Urinary bladder (tissue), 3 donors: Measurements from ENCODE around the genes FIBIN, LGR4 and METTL15.

DNA sequence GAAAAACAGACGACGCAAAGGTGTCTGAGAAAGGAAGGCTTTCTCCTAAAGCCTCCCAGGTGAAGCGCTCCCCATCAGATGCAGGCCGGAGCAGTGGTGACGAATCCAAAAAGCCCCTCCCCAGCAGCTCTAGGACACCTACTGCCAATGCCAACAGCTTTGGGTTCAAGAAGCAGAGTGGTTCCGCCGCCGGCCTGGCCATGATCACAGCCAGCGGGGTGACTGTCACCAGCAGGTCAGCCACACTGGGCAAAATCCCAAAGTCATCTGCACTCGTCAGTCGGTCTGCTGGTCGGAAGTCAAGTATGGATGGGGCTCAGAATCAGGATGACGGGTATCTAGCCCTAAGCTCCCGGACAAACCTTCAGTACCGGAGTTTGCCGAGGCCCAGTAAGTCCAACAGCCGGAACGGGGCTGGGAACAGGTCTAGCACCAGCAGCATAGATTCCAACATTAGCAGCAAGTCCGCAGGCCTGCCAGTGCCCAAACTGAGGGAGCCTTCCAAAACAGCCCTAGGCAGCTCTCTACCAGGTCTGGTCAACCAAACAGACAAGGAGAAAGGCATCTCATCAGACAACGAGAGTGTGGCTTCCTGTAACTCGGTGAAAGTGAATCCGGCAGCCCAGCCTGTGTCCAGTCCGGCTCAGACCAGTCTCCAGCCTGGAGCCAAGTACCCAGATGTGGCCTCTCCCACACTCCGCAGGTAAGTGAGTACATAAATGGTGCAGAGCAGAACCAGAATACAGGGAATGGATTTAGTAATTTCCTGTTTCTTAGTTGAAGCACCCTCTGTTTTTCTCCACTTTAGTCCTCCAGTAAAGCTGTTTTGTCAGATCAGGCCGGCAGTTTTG, 115.1 kb downstream of the DBX1 start:
- PRO-cap: no peak
- RAMPAGE, long total RNA: no peak

- PRO-cap: no peak
- RAMPAGE, long total RNA: no peak
These were observed 111.4 kb downstream of the DBX1 start for GRCh38 chr11:20048683-20049518.

GRCh38 chr11:20097090-20097927, 63.0 kb downstream of the DBX1 start:
- PRO-cap: no peak
- RAMPAGE, long total RNA: no peak

GRCh38 chr11:20118080-20118808, 42.0 kb downstream of the DBX1 start:
- PRO-cap: no peak
- RAMPAGE, long total RNA: no peak

DNA sequence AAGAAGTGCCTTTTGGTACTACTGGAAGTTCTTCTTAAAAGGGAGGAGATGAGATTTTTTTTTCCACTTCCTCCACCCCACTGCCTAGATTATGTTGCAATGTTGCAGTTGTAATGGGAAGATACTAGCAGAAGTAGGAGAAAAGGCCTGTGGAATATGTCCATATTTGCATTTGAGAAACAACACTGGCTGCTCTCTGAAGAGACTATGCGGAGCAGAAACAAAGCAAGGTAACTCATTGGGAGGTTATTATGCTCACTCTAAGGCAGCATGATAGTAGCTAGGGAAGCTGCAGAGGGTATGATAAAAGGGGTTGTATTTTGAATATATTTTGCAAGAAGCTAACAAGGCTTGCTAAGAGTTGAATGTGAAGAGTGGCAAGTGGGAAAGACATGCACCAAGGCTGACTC, 280.5 kb upstream of the ANO5 start:
- PRO-cap: no peak
- RAMPAGE, long total RNA: no peak

DNA sequence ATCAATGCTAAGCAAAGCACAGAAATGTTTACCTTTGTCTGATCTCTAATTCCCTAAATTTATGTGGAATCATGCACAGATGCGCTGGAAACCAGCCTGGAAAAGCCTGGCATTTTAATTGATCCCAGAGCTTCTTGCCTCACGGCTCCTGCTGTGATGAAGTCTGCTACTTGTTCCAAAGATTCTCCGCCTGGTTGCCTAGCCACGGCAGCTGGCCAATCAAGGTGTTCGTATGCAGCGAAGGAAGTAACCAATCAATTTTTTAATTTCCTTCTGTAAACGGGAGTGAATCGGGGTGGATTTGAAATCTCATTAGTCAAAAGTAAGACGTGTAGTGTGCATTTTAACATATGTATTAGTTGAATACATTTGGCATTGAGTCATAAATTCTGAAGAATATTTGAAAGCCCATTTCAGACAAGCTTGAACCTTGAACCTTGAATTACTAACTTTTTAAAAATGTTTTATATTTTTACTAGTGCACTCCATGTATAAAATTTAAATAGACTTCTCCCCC, 133.7 kb downstream of the FANCF start:
- PRO-cap: no peak
- RAMPAGE, long total RNA: no peak

DNA sequence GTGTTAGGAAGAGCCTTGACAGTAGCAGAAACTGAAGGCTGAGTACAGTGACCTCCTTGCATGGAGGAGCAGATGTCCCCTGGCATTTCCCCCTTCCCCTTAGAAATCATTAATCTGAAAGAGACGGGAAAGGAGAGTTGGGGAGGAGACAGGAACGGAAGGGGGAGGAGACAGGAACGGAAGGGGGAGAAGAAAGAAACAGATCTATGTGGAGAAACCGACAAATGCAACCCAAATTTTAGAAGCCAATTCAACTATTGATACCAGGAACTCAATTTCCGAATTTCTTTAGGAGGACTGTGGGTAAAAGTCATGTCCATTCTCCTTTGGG, 17.9 kb downstream of the ANO3 start:
- PRO-cap: no peak
- RAMPAGE, long total RNA: no peak

DNA sequence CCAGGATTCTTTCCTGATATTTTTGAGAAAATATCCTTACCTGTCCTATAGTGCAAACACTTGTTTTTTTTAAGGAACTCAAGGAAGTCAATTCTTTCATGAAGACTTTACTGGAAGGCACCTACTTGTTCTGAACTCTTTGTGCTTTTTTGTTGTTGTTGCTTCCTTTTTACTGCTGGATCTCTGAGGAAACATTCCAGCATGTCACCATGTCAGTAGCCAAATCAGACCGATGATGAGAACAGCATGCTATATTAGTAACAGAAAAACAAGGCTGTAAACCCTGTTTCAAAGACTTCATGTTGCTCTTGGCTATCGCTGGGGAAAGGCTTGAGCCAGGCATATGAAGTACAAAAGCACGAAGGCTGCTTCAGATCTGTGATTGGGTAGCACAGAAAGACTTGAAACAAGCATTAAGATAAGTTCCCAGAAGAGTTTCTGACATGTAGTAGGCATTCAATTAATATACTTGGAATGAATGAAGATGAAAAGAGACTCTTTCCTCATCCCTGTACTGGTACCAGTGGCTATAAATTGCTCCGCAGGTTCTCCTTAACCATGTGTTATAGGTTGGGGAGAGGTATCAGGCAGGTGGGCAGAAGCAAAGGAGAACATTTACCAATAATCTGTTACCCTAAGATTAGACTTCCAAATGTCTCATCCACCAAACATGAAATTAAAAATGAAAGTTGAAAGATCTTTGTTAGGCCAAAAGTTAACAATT, 125.7 kb upstream of the SLC5A12 start:
- PRO-cap: no peak
- RAMPAGE, long total RNA: no peak

GRCh38 chr11:26993922-26994473, at the start of gene FIBIN:
Gene FIBIN, plus strand, starts transcription at chr11:26994112.
- PRO-cap: bidirectional peak, plus-strand start at chr11:26994129, minus-strand start at chr11:26994031
- RAMPAGE, long total RNA: no peak

DNA sequence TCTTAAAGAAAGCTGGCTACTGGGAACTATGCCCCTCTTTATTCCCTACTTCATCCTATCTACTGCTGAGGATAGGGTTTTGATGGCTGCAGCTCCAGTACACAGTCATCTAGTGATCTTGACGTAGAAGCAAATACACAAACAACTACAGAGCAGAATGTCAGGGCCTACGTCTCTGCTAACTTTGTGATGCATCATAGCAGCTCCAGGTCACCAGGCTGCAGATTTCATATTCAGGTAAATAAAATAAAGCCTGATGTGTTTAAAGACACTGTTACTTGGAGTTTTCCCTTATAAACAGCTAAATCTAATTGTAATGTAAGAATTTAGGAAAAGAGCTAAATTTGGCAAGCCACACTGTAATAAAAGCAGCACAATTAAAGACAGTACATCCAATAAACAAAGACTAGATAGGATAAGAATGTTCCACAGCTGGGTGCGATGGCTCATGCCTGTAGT, 39.8 kb upstream of the CCDC34 start:
- PRO-cap: no peak
- RAMPAGE, long total RNA: no peak

GRCh38 chr11:27472369-27473341, at the start of gene LGR4:
Gene LGR4, minus strand, starts transcription at chr11:27472790.
- PRO-cap: unidirectional peak, minus-strand start at chr11:27472611; bidirectional peak, plus-strand start at chr11:27472967, minus-strand start at chr11:27472768
- RAMPAGE, long total RNA: no peak

GRCh38 chr11:27474418-27474642, 1.7 kb upstream of the LGR4 start:
- PRO-cap: no peak
- RAMPAGE, long total RNA: no peak

GRCh38 chr11:27506934-27507228, 312 bp upstream of the LIN7C start:
- PRO-cap: no peak
- RAMPAGE, long total RNA: no peak

DNA sequence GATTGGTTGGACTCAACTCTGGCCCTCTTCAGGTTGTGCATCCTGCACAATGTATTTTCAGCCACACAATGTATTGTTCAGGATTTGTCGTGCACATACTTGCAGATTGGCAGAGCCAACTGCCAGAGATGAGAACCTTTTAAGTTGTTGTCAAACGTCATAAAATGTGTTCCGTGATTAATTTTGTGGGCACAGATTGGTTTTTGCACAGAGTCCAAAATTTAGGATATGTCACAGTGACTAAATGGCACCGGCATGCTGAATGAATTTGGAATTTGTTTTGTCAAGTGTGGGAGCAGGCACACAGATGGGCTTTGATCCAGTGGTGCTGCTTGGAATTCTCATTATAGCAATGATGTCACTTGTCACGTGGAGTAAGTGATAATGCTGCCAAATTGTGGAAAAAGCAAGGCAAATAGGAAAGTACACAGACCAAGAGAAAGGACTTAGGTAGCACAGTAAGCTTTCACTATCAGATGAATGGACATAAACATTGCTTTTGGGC, 7.9 kb upstream of the LIN7C start:
- PRO-cap: no peak
- RAMPAGE, long total RNA: no peak

GRCh38 chr11:27634767-27635227, 65.5 kb downstream of the BDNF start:
- PRO-cap: no peak
- RAMPAGE, long total RNA: no peak

DNA sequence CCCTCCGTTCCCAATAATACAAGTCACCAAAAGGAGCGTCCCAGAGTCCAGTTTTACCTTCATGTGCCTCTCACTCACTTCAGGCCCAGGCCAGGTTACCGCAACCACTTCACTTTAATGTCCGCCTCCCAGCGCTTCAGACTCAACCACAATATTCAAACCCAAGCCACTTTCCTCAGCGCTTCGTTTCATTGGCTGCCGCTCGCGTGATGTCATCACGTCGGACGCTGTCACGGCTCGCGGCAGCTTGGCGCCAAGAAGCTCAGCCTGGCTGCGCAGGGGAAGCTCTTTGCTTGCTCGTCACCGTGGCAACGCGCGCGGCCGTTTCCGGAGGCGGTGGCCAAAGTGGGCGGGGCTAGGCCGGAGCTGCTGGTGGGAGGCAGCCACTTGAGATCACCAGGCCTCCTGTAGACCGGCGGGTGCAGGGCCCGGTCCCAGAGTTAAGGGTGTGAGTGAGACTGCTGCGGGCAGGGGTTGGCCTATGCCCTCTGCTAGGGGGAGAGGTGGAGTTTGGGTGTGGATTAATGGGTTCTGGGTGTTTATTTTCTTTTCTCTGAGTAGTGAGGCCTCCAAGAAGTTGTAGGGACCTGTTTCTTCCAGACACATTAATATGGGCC, at the start of gene METTL15:
METTL15 (plus strand) TSS at position 382 of the 617 bp plus-strand sequence.
- PRO-cap: bidirectional peak, plus-strand start at position 443 of the sequence, minus-strand start at position 150 of the sequence
- RAMPAGE, long total RNA: no peak

DNA sequence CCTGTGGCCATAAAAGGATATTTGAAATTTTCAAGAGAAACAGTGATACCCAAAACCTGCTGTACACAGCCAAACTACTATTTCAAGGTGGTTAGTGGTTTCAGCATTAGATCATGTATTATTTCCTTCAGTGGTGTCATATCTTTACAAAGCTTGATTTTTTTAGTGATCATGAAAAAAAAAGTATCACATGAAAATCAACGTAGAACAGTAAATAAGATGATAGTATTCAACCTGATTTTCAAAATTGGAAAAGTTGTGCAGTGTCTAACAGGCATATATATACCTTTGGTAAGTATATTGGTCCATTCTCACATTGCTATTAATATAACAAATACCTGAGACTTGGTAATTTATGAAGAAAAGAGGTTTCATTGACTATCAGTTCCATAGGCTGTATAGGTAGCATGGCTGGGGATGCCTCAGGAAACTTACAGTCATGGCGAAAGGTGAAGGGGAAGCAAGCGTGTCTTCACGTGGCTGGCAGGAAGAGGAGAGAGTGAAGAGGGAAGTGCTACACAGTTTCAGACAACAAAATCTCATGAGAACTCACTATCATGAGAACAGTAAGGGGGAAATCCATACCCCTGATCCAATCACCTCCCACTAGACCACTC, 137.2 kb downstream of the METTL15 start:
- PRO-cap: no peak
- RAMPAGE, long total RNA: no peak

DNA sequence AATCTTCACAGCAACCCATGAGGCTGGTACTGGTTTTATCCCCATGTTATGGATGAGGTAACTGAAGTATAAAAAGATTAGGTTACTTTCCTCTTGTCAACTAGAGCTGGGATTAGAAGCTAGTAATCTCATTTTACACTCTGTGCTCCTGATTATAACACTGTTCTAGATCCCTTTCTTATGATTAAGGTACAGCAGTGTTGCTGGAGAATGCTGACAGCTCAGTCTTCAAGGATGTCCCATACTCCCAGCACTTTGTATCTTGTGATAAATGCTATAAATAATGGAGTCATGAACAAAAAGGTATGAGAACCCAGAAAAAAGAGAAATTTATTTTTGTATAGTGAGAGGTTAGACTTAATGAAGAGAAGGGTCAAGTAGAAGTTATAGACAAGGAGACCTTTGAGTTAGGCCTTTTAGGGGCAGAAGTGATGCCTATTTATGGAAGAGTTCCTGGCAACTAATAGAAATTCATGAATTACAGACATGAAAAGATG, 197.3 kb downstream of the METTL15 start:
- PRO-cap: no peak
- RAMPAGE, long total RNA: no peak

- PRO-cap: unidirectional peak, minus-strand start at chr11:30585910
- RAMPAGE, long total RNA: no peak
These were observed 362 bp downstream of the MPPED2 start for GRCh38 chr11:30585800-30586181.

GRCh38 chr11:31815531-31816720, 4.8 kb upstream of the PAX6 start:
- PRO-cap: no peak
- RAMPAGE, long total RNA: no peak